ENCODE data around the genes C3orf14 and ATXN7.

DNA sequence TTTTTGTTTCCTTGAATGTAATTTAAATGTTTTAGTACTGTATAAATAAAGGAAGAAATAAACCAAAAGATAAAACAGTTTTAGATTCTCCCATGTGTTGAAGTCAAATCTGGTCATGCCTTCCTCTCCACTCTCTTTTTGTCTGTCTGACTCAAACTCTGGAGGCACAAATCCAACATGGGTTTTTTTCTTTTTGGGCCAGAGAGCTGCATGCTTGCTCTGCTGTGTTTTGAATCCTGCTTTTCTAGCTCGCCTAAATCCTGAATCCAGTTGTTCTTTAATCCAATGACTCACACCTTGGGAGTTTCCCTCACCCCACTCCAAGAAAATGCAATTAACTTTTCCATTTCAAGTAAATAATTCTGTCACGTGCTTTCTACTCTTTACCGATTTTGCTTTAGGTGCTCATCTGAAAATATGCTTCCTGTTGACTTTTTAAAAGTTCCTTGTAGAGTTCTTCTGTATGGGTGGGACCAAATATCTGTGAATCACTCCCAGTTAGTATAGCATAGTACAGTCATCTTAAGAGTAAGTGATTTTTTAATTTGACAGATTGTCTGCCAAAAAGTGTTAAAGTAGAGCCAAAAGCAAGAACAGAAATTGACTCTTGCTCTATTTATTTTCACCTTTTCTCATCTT, 47.5 kb downstream of the SLMAP start:
- PRO-cap, result unidirectional peak, minus-strand start at position 231 of the sequence

- PRO-cap, result no peak
Measured at GRCh38 chr3:57971970-57972468, 36.2 kb upstream of the FLNB start.

- PRO-cap, result no peak
Measured at GRCh38 chr3:57978225-57978834, 29.9 kb upstream of the FLNB start.

GRCh38 chr3:57990222-57990494, 18.1 kb upstream of the FLNB start:
- PRO-cap, result no peak

DNA sequence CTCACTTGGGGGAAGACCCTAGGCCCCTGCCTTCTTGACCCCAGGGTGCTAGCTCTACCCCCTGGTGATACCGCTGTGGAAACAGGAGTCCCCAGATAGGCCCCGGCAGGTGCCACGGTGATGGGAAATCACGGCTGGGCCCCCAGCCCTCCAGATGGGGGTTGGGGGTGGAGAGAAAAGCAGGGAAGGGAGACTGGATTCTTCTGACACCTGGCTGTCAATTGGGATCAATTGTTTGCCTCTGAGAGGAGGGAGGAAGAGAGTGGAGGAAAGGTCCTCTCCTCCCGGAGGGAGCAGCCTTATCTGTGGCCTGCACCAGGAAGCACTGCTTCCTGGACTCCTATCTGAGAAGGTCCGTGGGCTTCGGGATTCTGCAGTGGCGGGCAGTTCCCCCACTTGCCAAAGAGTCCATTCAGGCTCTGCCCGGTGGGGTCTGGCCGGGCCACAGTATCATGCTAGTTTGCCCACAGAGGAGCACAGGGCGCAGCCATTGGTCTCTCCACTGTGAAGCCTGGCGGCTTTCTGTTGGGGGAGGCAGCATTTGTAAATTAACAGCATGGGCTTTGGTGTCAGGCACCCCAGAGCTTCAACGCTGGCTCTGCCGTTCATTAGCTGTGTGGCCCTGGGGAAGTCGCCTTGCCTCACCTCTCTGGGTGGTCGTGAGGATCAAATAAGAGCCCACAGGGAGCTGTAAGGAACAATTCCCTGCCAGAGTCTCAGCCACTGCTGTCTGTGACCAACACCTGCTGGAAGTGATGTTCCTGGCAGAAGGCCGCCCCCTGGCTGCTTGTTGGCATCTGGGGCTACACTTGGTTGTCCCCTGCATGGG, 37.3 kb downstream of the DNASE1L3 start:
- PRO-cap, result no peak

DNA sequence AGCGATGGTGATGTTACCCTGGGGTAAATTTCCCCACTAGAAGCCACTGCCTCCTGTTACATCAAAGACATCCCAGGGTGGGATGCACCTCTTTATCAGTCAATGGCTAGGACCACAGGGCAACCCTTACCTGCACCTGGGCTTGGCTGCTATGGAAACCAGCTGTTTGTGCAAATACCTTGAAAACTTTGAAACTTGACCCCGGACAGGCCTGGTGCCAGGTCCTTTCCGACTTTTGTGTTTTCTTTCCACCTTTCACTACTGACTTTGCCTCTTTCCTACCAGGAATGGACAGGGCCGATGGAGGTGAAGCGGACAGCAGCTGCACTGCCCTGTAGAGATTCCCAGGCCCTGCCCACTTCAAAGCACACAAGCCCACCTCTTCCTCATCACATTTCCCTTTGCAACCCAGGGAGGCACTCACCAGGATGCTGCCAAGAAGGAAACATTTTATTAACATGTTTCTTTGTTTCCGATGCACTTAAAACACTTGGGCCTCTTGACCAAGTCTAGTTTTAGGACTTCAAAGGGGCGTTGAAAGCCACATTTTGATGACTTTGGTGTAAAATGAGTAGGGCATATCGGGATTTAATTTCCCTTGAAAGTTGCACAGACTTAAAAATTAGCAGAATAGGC, 36.6 kb downstream of the DNASE1L3 start:
- PRO-cap, result unidirectional peak, plus-strand start at position 291 of the sequence

GRCh38 chr3:58175309-58176101, 35.3 kb downstream of the DNASE1L3 start:
- PRO-cap, result no peak

DNA sequence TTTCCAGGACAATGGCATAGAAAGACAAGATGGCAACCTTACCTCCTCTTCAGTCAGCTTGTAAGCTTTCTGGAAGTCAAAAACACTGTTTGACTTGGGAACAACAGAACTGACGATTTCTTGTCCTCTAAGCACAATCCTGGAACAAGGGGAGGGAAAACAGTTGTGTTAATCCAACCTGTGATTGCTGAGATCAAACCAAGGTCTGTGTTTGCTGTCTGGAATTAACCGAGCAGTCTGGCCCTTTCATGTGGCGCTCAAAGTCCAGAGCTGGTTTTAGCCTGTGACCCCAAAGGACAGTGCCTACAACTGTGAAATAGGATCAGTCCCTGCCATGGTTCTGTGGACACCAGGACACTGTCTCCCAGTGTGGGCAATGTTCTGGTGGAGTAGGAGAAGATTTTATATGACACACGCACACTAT, 17.5 kb downstream of the DNASE1L3 start:
- PRO-cap, result no peak

GRCh38 chr3:58272253-58272655, 33.8 kb upstream of the RPP14 start:
- PRO-cap, result no peak

GRCh38 chr3:60131719-60132406, 1082.0 kb upstream of the CFAP20DC start:
- PRO-cap, result no peak

GRCh38 chr3:61562790-61563480, 1.6 kb downstream of the PTPRG start:
- PRO-cap, result no peak

DNA sequence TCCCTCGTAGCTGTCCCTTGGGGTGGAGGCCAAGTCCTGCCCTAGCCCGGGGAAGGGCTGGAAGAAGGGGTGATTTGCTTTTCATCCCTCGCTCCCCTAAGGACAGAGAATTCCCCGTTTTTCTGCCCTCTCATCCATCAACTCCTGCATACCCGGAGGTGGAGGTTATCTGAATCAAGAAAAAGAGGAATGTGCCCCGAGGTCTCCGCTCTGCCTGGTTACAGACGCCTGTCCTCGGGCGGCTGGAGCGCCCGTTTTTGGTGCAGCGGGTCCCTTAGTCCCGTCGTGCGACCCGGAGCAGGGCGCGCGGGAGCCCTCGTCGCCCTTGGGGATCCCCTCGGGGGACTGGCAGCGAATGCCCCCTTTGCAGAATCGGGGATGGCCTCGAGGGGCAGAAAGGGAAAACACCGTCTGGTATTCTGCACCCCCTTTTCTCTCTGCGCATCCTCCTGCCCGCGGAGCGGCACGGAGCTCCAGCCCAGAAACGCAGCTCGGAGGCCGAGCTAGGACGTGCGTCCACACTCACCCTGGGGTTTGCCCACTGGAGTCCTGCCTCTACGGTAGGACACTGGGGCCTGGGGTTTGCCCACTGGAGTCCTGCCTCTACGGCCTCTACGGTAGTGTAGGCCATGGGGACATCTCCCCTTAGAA, 2.2 kb downstream of the PTPRG start:
- PRO-cap, result no peak

DNA sequence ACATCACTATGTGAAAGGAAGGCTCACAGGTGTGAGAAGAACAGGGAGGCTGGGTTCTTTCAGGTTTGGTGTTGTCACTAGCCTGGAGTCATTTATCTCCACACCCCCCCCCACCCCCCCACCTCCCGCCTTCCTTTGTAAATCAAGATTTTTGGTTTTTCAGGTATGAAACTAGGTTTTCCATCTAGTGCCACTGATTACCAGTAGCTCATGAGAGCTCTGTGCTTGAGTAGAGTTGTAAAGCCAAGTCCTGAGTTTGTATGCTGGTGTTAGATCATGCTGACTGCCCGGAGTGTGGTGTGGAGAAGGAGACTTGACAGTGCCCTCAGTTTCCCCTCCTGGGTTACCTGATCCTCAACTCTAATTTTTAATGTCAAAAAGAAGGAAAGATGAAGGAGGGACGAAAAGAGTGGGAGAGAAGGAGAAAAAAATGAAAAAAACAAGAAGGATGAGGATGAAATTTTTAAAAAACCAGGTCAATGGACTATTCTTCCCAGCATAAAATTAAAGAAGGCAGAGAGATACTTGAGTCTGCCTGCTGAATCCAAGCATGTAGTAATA, 236.2 kb downstream of the PTPRG start:
- PRO-cap, result no peak

DNA sequence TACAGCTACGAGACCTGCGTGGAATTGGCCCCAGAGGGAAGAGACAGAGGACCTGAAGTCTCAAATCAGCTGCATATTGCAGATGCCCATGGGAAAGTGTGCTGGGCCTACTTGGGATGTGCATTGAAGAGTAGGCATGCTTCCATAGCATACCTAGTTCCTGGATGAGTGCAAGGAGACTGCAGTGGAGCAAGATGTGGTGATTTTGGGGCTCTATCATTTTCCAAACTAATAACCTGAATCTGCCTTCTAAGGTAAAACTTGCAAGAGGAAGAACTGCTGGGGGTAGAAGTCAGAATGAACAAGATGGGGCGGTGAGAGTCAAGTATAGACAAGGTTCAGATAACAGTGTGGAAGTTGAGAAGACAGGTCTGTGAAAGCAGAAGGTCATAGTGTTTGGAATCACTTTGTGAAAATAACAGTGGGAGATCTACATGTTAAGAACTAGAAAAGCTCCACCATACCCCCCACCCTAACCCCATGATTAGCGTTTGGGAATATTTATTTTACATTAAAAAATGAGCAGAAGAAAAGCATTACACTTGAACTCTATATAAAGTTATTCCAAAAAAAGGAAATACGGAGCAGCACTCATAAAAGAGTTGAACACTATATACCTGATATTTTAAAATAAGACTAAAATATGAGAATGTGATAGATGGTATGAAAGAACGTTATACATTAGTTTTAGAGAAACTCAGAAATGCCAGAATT, 256.4 kb downstream of the PTPRG start:
- PRO-cap, result no peak

DNA sequence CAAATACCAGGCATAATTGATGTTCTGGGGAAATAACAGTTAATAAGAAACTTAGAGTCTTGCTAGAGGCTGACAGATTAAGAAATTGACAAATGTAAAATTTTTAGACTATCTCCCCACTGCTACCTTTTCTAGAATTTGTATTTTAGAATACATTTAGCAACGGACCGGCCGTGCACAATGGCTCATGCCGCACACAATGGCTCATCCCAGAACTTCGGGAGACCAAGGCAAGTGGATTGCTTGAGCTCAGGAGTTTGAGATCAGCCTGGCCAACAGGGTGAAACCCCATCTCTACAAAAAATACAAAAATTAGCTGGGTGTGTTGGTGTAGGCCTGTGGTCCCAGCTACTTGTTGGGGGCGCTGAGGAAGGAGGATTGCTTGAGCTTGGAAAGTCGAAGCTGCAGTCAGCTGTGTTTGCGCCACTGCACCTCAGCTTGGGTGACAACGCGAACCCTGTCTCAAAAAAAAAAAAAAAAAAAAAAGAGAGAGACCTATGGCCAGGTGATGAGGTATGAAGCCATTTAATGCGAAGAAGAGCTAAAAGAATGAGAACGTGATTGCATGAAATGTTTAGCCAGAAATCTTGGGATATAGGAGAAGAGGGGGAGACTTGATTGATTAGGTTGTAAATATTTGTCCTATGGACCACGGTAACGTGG, 318.9 kb downstream of the PTPRG start:
- PRO-cap, result no peak

DNA sequence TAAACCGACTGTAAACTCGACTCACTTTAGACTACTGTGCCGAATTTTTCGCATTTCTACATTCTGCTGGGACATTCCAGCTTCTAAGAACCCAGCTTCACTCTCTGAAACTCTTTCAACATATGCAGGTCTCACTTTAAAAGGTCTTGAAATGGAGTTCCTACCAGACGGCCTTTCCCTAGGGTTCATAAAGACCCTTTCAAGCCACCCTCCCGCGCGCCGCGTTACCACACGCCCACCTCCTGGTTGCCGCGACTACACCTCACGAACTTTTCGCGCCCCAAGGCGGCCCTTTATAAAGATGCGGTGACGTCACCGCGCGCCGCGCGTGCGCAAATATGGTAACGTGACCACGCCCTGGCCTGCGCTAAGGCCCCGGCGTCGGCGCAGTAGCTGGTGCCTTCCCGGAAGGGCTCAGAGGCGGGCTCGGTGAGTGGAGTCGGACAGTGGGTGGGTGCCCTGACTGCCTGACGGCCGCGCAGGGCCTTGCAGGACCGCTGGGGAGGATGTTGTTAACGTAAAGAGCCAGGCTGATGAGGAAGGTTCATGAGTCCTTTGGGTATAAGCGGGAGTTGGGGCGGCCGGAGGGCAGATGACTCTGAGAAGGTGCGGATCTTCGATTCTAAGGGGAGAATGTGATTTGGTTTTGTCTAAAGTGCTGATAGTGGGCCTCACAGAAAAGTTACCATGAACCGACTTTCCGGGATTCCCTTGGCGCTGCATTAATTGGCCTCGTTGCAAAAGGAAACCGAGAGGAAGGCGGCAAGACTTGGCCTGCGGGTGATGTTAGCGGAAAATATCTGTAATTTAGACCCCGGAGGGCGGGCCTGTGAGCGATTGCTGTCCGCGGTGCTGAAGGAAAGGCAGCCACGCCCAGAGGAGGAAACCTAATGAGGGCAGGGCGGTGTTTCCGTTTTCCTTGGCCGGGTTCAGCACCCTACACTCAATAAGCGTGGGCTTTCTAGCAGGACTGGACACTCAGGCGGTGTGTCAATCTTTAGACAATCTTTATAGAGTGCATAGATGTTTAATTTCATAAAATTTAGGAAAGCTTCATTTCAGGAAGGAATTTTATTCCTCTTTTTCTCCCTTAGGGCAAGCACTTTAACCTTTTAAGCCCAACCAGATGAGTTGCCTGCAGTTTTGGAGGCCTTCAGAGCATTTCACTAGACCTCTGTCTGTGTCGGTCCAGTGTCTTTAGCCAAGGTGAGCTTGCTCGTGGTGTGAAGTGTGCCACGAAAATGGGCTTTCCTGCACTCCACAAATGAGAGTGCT, at the start of gene C3orf14:
TSS of gene C3orf14 (plus strand) at position 396 of the 1,275 bp plus-strand sequence.
- PRO-cap, result bidirectional peak, plus-strand start at position 446 of the sequence, minus-strand start at position 266 of the sequence; unidirectional peak, plus-strand start at position 591 of the sequence

DNA sequence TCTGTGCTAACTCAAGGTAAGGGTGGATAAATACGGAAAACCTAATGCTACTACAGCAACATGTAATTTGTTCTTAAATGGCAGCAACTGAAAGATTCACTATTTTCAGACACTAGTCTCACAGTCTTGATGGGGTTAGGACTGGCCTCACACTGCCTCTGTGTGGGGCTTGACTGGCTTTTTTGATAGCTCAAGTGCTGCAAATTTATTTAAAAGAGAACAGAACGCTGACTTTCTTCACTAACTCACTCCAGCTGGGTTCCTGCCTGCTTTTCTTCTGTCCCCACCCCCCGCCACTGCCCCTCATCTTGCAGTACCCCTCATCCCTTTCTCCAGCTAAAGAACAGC, 2.0 kb downstream of the CADPS start:
- PRO-cap, result no peak

DNA sequence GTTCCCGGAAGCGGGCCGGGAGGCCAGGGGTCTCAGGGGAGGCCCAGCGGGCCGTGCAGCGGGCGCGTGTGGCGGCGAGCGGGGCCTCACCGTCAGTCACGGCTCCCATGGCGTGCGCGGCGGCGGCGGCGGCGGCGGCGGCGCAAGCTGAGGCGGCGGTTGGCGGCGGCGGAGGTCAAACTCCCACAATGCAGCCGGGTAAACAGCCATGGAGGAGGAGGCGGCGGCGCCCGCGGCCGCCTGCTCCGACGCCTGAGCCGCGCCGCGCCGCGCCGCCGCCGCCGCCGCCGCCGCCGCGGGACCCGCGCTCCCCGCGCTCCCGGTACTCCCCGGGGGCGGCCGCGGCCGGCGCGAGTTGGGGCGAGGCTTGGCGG, at the start of gene ATXN7:
TSS of gene ATXN7 (plus strand) at position 186 of the 374 bp plus-strand sequence.
- PRO-cap, result bidirectional peak, plus-strand start at position 205 of the sequence, minus-strand start at position 100 of the sequence

GRCh38 chr3:63920153-63920720, 56.6 kb downstream of the ATXN7 start:
- PRO-cap, result no peak

DNA sequence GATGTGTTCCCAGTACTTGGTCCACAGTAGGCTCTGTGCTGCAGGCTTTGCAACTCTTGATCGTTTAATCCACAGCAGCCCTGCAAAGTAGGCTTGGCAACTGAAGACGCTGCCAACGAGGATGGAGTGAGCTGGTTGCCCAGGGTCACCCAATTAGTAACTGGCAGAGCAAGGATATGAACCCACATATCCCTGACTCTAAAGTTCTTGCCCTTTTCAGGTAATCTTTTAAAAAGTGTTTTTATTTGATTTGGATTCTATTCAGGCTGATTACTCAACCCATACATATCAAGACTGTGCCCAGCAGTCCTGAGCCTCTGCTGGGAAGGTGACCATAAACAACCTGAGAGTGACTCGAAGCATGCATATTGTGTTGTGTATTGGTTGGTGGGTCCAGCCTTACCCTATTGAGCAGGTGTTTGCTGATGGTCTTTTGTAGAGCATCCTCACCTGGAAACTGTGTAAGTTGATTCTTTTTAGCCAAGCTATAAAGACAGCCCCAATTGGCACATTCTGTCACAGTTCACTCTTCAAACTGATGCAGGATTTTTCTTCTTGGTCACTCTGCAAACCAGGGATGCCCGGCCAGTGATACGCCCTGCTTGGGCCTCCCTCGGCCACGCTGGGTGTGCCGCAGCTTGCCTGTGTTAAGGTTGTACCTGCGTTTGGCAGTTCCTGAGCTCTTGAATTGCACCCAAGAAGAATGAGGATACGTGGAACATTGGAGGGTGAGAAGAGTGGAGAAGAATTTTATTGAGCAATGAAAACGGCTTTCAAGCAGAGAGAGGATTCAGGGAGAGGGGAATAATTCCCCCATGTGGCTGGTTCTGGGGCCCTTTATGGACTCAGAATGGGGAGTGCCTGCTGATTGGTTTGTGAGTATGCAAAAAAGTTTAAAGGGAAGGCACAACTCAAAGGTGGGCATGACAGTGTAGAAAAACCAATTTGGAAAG, 50.0 kb downstream of the PSMD6 start:
- PRO-cap, result no peak